Measurements from ENCODE around the gene LIPM.

- PRO-cap, 4 experiments: no peak in any of the 4 experiments
- RAMPAGE, long total RNA, 2 experiments: no peak in any of the 2 experiments
Measured at GRCh38 chr10:88802609-88802990, at the start of gene LIPM. TSS of gene LIPM (plus strand) at chr10:88802730.

GRCh38 chr10:88883329-88883902 lies 3.4 kb downstream of the STAMBPL1 start:
- PRO-cap, 4 experiments: no peak in any of the 4 experiments
- RAMPAGE, long total RNA, 2 experiments: no peak in any of the 2 experiments

DNA sequence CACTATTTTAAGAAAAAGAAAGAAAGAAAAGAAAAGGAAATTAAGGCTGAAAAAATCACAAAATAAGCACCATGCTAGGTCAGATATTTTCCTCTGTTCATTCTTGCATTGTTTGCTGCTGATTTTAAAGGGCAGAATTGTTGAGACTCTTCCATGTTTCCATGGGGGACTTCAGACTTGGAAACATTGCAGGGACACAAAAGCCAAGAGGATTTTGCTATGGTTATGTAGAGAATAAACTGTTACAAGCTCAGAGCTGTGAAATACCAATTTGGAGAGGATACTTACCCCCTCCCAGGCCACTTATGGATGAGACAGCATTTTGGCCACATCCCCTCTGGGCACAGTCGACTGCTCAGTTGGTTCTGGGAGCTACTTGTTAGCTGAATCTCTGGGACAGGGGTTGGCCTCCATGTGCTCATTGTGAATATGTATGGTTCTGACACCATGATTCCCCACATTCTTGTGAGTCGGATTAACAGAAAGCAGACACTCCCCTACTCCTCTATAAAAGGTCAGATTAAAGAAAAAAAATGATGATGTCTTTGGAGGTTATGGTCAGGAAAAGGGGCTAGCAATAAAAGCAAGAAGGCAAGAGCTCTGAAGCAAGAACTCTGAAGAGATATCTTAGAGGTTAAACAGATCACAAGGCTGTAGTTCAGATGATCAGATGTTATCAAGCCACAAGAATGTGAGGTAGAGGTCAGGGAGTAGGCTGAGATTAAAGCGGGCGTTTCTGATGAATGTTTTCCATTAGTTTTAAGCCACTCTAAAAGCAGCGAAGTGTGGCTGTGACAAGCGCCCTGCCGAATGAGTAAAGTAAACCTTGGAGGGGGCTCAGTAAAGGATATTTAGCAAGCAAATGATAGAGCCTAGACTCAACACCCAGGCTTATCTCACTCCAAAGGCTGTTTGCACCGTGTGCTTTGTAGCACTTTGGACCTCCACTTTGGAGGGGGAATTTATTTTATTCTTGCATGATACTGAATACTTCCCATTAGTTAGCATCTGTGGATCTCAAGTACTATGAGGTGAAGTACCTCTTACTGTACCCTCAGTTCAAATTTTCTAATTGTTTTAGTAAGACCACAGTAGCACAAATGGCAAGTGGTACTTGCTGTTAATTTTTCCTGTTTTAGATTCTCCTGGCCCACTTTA lies 17.2 kb downstream of the STAMBPL1 start:
- PRO-cap, 4 experiments: peak in 2 of 4 experiments; most common plus-strand start position 1,007 of the sequence (in 1); most common minus-strand start position 812 of the sequence (in 1)
- RAMPAGE, long total RNA, 2 experiments: no peak in any of the 2 experiments

- PRO-cap, 4 experiments: peak in 1 of 4 experiments; most common minus-strand start chr10:88913213 (in 1)
- RAMPAGE, long total RNA, 2 experiments: no peak in any of the 2 experiments
Measured at GRCh38 chr10:88912841-88913595, 33.0 kb downstream of the STAMBPL1 start.

DNA sequence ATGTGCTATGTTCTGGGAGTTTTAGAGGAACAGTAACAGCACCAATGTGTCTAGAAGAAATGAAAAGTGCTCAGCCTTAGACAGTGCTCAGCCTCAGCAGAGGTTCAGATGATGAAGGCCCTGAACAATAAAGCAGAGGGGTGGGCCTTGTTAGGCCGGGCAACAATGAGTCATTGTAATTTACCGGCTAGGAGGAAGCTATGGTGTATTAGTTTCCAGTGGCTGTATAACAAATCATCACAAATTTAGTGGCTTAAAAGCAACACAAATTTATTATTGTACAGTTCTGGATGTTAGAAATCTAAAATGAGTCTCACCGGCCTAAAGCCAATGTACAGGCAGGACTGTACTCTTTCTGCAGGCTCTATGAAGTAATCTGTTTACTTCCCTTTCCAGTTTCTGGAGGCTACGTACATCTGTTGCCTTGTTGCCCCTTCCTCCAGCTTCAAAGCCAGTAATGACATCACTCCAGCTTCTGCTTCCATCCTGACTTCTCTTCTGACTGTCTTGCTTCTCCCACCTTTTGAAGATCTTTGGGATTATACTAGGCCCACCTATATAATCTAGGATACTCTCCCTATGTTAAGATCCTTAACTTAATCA lies 84.5 kb downstream of the CH25H start:
- PRO-cap, 4 experiments: no peak in any of the 4 experiments
- RAMPAGE, long total RNA, 2 experiments: no peak in any of the 2 experiments

- PRO-cap, 4 experiments: peak in 2 of 4 experiments; most common plus-strand start chr10:89163968 (in 1); most common minus-strand start chr10:89163797 (in 1)
- RAMPAGE, long total RNA, 2 experiments: no peak in any of the 2 experiments
Measured at GRCh38 chr10:89163483-89164074, 43.5 kb downstream of the CH25H start.

DNA sequence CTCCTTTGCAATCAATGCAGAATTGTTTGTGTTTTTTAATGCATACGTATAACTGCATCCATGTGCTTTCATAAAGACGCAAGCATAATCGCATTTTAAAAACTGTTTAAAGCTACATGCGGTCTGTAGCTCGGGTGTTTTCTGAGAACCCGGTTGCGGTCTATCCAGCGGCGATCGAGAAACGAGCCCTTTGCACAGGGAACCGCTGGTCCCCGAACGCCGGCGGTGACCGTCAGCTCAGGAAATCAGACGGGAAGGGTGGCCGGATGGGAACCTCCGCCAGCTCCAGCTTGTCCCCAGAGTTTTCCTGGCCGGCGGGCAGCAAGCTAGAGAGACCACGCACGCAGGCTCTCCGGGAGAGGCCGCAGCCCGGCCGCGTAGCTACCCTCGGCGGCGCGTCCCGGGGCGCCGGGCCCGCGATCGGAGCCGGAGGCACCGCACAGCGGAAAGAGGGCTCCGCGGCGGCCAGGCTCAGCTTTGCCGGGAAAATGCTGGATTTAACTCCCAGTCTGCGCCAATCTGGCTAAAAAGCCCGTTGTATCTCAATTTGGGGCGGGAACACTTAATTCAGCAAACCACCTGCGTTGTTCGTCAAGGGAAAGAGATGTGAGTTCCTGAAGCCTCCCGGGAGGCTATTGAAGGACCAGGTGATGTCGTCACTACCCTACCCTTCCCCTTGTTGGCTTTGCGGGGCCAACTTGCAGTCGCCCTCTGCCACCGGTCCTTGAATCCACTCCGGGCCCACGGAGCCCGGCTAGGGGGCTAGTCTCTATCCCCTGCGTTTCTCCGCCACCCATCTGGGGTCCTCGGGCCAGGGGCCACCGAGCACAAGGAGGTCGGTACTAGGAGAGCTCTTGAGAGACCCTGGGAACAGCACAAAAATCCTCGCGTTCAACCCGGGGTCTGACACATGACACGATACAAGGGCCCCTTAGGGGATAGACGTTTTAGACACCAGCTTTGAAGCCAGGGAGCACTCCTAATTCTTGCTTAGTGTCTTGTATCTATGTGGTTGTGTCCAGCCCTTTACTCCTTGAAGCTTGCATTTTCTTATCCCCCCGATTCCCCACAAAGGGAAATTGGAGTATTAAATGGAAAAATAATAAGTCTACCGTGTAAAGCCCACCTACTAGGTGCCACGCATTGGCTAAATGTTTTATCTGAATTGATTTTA lies 950 bp upstream of the CH25H start:
- PRO-cap, 4 experiments: peak in 4 of 4 experiments; most common plus-strand start position 299 of the sequence (in 4); most common minus-strand start position 192 of the sequence (in 2)
- RAMPAGE, long total RNA, 2 experiments: no peak in any of the 2 experiments

DNA sequence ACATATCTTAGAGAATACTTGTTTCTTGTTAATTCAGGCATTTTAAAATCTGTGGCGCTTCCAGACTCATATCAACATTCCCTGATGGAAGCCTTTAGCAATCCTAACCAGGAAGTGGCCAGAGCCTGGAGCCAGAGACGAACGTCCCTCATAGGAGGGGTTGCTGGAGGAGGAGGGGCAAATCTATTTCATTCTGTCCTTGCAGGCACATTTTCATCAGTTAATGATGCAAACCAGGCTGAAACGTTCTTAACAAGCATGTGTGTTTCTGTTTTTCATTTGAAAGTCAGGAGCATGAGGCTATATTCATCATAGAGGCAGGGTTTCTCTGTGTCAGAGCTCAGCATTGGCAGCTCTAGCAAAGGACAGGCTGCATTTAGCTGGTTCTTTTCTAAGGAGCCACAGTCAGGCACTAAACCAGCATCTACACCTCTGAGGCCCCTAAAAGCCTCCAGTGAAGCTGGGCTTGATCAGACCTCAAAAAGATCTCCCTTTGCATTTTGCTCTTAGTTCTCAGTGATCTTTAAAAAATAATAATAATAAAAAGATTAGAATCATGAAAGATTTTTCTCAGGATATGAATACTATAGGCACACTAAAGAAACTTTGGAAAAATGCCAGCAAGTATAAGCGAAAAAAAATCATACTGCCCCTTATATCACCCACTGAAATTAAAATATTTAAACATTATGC lies 17.7 kb upstream of the IFIT2 start:
- PRO-cap, 4 experiments: peak in 1 of 4 experiments; most common minus-strand start position 83 of the sequence (in 1)
- RAMPAGE, long total RNA, 2 experiments: no peak in any of the 2 experiments

- PRO-cap, 4 experiments: peak in 4 of 4 experiments; most common plus-strand start chr10:89302827 (in 4); most common minus-strand start chr10:89302757 (in 2)
- RAMPAGE, long total RNA, 2 experiments: no peak in any of the 2 experiments
Measured at GRCh38 chr10:89302600-89303152, 830 bp downstream of the IFIT2 start.

DNA sequence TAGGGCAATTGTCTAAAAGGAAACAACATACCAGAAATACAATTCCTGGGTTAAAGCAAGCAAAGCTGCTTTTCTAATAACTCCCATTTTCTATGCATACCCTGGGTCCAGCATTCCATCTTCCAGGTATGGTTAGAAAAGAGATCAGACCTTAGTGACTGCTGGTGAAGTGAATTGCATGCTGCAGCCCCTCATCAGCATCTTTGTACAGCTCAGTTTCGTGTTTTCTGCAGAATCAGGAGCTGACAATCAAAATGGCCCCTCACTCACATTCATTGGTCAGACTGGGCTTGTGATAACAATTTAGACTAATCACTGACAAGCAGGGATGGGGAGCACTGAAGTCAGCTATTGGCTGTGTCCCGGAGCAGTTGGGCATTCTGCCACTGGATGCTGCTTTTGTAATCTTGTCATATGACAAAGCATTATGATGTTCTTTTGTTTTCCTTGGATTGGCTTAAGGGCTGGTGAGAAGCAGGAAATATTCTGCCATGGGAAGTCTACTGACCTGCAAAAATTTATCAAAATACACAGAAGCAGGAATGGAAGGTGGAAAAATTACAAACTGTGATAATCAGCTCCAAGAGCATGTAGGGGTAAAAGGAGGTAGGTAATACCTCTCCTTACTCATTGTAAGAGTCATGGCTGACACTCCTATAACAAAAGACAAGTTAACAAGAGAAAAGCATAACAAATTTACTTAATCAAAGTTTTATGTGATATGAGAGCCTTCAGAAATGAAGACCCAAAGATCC lies 14.8 kb downstream of the IFIT3 start:
- PRO-cap, 4 experiments: no peak in any of the 4 experiments
- RAMPAGE, long total RNA, 2 experiments: no peak in any of the 2 experiments

DNA sequence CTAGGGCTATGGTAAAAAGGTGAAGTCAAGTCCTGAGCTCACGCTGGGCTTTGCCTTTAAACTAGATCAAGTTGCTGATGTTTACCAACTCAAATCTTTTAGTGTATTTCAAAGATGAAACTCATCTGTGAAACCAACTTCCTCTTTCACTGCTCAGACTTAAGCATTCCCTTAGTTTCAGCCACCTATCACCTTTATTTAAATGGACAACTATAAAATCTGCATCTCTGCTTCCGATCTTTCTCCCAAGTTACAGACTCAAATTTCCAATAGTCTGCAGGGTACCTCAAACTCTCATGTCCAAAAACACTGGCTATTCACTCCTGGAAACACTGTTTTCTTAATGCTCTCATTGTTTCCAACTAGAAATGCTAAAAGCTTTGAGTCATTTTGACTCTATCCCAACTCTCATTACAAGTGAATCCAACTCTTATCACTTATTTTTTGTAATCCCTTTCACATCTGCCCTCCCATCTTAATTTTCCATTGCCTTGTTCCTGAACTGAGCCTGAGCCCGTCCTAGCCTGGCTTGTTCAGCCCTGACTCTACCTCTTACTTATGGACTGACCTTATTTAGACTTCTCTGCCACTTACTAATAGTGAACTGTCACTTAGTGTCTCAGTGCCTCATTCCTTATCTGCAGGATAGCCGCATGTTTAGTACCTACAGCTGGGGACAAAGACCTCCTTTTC lies 56.8 kb downstream of the SLC16A12 start:
- PRO-cap, 4 experiments: no peak in any of the 4 experiments
- RAMPAGE, long total RNA, 2 experiments: no peak in any of the 2 experiments

DNA sequence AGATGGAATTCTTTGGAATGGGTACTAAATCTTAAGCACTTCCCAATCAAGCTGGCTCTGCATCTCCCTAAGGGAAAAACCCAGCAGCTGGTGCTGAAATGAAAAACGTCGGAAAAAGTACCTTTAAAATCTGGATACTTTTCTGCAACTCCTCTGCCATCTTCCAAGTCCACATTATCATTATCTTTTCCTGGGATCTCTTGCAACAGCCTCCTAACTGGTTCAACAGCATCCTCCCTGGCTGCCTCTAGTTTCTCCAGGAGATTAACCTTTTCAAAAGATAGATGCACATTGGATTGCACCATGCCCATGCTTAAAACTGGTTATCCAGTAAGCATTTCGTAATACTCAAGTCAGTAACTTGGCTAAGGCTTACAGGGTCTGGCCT lies 2.0 kb upstream of the KIF20B start:
- PRO-cap, 4 experiments: peak in 3 of 4 experiments; most common minus-strand start position 257 of the sequence (in 2)
- RAMPAGE, long total RNA, 2 experiments: no peak in any of the 2 experiments

DNA sequence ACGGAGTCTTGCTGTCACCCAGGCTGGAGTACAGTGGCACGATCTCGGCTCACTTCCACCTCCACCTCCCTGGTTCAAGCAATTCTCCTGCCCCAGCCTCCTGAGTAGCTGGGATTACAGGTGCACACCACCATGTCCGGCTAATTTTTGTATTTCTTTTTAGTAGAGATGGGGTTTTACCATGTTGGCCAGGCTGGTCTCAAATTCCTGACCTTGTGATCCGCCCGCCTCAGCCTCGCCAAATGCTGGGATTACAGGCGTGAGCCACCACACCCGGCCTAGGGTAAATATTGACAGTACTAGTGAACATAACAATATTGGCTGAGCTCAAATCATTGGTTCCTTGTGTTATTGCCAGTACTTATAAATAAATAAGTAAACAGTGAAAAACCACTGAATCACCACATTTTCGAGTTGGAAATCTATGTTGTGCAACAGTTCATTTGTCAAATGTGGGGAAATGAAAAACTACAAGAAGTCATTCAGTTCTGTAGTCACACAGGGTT lies 15.7 kb downstream of the RPP30 start:
- PRO-cap, 4 experiments: peak in 3 of 4 experiments; most common plus-strand start position 481 of the sequence (in 1); most common minus-strand start position 244 of the sequence (in 2)
- RAMPAGE, long total RNA, 2 experiments: no peak in any of the 2 experiments

DNA sequence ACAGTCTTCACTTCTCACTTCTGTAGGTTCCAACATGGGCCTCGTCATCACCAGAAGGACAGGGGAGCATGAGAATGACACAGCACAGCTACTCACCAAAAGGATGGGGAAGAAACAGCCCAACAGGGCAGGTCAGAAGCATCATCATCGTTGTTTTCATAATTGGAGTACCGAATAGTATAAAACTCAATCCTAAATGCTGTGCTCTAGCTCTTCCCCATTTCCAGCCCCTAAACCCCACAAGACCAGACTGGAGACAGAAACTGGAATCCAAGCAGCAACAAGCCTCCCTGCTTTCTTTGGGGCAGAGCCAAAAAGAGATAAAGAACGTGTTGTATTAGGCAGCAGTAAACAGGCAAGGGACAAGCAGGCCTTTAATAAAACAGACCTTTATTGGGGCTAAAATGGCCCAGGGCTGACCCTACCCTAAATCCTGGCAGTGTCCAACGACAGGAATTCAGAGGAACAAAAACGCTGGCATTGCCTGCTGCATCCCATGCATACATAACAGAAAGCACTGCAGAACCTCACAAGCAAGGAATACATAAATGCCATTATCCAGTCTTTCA lies 102.4 kb upstream of the ANKRD1 start:
- PRO-cap, 4 experiments: no peak in any of the 4 experiments
- RAMPAGE, long total RNA, 2 experiments: no peak in any of the 2 experiments

- PRO-cap, 4 experiments: no peak in any of the 4 experiments
- RAMPAGE, long total RNA, 2 experiments: no peak in any of the 2 experiments
Measured at GRCh38 chr10:91077567-91078167, 142.8 kb upstream of the PCGF5 start.

DNA sequence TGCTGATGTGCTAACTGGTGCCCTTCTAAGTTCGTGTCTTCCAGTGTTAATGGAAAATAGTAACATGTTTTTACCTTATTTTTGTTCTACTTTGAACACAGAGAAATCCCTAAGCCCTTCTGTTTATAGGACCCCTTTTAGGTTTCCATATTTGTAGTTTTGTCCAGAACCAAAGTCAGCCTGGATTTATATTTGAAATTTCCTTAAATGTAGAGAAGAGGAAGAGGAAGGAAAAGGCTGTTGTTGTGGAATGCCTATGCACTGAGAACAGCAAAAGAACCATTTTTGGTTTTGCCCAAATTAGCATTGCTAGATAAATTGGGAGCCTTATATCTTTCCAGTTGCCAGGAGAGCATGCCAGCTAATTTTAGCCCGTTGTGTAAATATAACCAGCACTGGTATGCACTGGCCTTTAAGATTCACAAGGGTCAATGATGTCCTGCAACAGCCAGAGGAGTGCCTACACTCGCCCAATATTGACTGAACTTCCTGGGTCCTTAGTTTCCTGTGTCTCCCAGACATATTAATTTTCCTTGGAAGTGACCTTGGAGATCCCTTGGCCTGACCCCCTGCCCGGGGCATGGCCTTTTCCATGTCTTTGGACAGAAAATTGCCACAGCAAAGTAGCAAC lies 132.3 kb upstream of the PCGF5 start:
- PRO-cap, 4 experiments: no peak in any of the 4 experiments
- RAMPAGE, long total RNA, 2 experiments: no peak in any of the 2 experiments

DNA sequence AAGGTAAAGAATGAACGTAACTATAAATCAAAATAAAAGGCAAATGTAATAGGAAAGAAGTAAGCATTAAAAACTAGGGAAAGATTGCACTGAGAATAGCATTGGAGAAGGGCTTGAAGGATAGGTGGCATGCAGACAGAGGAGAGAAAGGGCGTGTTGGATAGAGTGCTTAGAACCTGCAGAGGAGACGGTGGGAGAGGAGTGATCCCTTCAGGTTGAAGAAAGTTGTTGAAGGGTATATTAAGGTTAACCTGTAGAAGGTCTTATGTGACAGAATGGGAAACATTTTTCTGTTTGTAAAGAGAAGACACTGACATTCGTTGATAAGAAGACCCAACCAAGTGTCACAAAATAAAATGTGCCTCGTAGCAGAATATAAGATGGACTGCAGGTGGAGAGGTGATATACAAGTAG lies 1.4 kb downstream of the PCGF5 start:
- PRO-cap, 4 experiments: no peak in any of the 4 experiments
- RAMPAGE, long total RNA, 2 experiments: no peak in any of the 2 experiments

GRCh38 chr10:91223664-91223998 lies 3.2 kb downstream of the PCGF5 start:
- PRO-cap, 4 experiments: no peak in any of the 4 experiments
- RAMPAGE, long total RNA, 2 experiments: no peak in any of the 2 experiments

DNA sequence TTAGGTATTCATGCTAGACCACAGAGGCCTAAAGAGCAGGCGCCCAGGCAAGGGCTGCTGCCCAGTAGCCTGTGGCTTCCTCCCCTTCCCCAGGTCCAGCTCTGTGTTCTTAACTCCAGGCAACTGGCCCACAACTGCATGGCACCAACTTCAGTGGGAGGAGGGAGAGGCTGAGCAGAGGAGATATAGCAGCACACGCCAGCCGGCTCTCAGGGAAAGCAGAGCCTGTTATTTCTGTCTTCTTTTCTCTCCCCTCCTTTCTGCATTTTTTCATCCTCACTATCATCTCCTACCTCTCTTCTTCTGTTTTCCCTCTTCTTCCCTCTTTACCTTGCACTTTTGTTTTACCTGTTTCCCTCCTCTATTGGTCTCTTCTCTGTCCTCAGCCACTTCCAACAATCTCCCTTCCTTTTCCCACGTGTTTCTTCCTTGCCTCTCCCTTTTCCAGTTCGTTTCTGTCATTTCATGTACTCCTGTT lies 67.6 kb downstream of the PCGF5 start:
- PRO-cap, 4 experiments: no peak in any of the 4 experiments
- RAMPAGE, long total RNA, 2 experiments: no peak in any of the 2 experiments

- PRO-cap, 4 experiments: peak in 3 of 4 experiments; most common plus-strand start chr10:91526185 (in 3); most common minus-strand start chr10:91526064 (in 2)
- RAMPAGE, long total RNA, 2 experiments: no peak in any of the 2 experiments
Measured at GRCh38 chr10:91525796-91526539, 106.9 kb downstream of the PPP1R3C start.